ENCODE results near the gene ATG10.

GRCh38 chr5:81391144-81391544 lies 2.8 kb downstream of the ACOT12 start:
- PRO-cap: no peak

- PRO-cap: no peak
Measured at GRCh38 chr5:81397223-81397685, 3.3 kb upstream of the ACOT12 start.

- PRO-cap: bidirectional peak, plus-strand start at chr5:81972023, minus-strand start at chr5:81972201
Measured at GRCh38 chr5:81971597-81972758, at the start of gene ATG10. Gene ATG10 (plus strand): TSS chr5:81972023.

GRCh38 chr5:82277247-82277589 lies 936 bp downstream of the RPS23 start:
- PRO-cap: bidirectional peak, plus-strand start at chr5:82277793, minus-strand start at chr5:82277495

DNA sequence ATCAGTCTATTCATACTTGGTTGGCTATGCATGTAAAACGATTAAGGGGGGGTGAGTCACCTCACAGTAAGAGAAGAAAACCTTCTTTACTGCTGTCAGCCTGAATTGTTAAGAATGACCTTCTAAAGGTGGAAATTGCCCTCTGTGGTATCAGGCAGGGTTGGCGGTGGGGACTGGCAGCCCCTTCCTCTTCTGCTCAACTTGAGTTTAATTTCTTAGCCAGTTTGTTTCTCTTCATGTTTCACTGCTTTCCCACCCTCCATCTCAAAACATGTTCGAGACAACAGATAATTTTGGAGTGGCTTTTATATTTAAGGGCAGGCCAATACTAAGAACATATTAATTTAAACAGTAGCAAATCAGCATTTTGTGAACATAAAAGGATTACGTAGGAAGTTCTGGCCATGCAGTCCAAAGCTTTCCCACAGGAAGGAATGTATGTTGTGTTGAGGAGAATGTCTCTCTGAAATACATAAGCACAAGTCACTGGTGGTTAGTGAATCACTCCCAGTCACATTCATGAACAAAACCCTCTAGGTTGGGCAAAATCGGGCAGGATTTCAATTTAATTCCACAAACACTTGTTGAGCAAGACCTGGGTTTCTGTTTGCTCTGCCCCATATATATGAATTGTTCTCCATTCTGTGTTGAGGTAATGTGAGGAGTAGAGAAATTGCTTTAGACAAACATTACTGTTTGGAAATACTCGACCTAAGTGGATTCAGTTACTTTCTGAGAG lies 127.3 kb upstream of the RPS23 start:
- PRO-cap: no peak

DNA sequence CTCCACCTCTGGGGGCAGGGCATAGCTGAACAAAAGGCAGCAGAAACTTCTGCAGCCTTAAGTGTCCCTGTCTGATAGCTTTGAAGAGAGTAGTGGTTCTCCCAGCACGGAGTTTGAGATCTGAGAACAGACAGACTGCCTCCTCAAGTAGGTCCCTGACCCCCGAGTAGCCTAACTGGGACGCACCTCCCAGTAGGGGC lies 132.7 kb downstream of the TMEM167A start:
- PRO-cap: no peak

- PRO-cap: no peak
Measured at GRCh38 chr5:83095814-83096260, 18.5 kb downstream of the XRCC4 start.

GRCh38 chr5:83539962-83540512 lies 68.5 kb downstream of the VCAN start:
- PRO-cap: no peak

GRCh38 chr5:83541743-83542357 lies 70.3 kb downstream of the VCAN start:
- PRO-cap: no peak

DNA sequence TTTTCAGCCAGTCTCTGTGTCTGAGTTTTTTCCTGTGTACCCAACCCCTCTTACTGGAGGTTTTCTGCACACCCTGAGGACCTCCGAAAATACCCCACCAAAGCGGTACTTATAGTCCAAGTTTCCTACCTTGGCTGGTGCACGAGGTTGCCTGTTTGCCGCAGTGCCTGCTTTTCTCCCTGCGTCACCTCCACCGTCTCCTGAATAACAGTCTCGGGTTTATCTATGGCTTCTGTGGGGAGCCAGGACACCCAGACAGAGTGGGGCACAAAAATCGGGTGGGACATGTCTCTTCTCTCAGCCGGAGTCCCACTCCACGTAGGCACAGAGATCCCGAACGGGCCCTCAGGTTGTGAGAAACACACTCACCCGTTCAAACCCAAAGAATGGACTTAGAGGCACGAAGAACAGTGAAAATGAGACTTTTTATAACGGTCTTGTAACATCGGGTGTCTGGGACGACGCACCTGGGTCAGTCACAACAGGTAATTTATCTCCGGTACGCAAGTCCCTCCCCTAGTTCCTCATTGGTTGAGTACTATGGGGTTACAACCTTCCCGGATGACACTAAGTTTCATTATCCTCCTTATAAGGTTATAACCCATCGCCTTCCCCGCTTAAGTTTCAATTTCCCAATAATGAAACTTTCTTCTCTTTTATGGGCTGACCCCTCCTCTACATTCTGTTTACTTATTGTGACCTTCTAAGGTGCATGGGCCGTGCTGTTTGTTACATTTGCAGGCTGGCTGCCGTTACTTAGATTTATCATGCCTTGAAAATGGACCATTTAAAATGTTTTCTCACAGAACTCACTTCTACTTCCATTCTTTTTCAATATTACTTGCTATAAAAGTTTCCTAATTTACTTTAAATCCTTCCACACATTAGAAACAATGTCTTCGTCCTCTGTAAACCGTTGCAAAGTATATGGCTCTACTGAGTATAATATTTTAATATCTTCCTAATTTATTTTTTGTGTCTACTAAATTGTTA lies 970.1 kb upstream of the COX7C start:
- PRO-cap: no peak

- PRO-cap: no peak
Measured at GRCh38 chr5:88141679-88142007, 127.0 kb downstream of the TMEM161B start.

DNA sequence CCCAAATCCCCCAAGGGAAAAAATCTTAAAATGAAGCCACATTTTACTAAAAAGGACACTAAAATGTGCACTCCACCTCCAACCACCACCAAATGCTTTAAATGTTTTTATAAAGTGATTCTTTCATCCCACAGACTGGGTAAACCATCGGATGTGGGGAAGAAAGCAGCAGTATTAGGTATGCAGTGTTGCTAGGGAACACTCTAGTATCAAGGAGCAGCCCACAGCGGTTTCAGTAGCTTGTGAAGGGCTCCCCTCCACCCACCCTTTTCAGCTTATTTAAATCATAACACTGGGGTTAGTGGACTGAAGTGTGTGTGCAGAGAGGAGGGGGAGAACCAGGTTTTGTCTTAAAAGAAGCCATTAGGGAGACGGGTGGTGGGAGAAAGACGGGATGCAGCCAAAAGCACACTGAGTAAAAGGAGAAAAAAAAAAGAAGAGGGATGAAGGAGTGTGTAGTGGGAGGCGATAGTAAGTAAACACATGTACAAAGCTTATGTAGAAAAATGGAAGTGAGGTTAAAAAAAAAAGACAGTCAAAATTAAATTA lies 64.2 kb downstream of the TMEM161B start:
- PRO-cap: no peak

- PRO-cap: no peak
Measured at GRCh38 chr5:88677920-88678932, 204.8 kb downstream of the MEF2C start.

DNA sequence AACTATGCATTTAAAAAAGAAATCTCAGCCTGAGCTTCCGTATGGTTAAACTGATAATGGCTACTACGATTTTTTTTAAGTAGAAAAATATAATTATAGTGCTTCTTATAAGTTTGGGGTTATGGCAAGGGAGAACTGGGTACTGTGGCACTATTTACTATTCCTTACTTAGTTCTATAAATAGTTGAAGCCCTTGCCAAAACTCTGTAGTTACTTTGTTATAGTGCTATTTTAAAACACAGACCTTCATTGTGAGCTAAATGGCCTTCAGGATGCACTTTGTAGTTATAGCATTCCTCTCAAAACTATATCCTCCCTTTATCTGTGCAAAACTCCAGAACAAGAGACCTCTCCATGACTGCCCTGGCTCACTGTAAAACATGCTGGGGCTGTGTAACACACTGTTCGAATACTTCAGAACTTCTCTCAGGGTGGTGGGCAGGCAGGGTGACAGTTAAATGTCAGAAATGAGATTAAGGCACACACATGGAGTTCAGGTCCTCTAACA lies 49.2 kb downstream of the MEF2C start:
- PRO-cap: no peak

DNA sequence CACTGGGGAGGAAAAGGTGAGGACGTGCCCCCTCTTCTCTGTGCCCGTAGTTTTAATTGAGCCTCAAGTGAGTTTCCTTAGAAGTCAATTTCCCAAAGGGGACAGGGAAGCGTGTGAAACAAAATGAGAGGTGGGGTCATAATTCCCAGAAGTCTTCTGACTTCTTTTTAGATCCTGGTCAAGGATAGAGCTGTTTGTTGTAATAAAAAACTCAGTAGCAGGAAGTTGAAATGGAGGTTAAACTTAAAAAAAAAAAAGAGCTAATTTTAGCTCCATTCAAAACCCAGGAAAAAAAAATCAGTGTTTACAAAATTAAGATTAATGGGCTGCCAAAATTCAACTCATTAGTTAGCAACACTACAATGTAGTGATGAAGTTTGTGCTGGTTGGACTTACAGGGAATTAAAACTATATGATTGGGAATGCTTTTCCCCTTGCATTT lies 158.3 kb upstream of the MEF2C start:
- PRO-cap: no peak

DNA sequence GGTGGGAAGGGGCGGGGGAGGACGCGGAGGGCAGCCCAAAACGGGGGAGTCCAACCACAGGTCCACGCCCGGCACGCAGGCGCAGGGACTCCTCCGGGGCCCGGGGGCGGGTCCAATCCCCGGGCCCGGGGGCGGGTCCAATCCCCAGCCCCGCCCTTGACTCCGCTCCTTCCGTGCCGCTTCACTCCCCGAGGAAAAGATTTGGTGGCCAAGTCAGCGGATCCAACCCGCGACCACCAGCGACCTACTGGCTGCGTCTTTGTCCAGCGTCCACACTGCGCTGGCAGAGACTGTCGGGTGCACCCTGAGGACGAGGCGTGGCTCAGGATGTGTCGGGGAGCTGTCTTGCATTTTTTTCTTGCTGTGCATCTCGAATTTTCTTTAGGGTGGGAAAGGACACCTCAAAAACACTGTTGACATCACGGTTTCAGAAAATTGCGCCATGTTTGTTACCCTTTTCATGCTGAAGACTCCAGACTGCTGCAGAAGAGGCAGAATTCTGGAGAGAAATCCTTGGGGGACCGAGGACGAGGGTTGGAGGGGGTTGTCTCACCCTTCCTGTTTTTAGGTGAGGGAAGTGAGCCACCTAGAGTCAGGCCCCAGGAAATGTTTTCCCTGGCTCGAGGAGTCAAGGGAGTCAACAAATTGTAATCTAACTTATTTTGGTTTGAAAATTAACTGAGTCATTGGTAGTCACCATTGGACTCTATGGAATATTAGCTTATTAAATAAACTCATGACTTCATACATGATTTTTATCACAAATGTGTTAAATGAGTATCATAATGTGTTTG lies 466 bp upstream of the LYSMD3 start:
- PRO-cap: bidirectional peak, plus-strand start at position 184 of the sequence, minus-strand start outside the sequence; unidirectional peak, minus-strand start at position 501 of the sequence

GRCh38 chr5:90642432-90642835 lies 83.8 kb downstream of the ADGRV1 start:
- PRO-cap: no peak

DNA sequence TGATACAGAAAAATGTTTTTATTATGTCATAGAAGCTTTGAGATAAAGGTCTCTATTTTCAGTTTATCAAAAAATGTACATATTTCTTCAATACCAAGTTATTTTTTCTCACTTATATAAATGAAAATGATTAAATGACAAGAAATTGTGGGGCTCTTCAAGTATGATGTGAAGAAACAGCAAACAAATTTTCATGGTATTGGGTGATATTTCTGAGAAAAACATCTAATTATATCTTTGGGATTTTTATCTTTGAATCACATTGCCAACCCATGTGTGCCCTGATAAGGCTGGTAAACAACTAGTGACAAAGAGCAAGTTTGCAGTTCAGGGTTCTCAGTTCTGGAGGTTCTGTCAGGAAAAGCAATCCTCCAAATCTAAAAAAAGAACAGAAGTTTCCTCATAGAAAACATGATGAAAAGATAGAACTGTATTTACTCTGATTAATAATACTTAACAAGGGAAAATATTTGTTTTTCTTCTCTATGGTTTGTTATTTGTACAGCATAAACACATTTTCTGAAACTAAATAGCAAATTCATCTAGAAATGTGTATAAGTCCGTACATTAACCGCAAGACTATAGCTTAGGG lies 308.3 kb downstream of the ADGRV1 start:
- PRO-cap: no peak

- PRO-cap: no peak
Measured at GRCh38 chr5:90872862-90873514, 314.4 kb downstream of the ADGRV1 start.

GRCh38 chr5:91146089-91146714 lies 236.9 kb downstream of the ARRDC3 start:
- PRO-cap: no peak